ENCODE data around the gene WASF1.

DNA sequence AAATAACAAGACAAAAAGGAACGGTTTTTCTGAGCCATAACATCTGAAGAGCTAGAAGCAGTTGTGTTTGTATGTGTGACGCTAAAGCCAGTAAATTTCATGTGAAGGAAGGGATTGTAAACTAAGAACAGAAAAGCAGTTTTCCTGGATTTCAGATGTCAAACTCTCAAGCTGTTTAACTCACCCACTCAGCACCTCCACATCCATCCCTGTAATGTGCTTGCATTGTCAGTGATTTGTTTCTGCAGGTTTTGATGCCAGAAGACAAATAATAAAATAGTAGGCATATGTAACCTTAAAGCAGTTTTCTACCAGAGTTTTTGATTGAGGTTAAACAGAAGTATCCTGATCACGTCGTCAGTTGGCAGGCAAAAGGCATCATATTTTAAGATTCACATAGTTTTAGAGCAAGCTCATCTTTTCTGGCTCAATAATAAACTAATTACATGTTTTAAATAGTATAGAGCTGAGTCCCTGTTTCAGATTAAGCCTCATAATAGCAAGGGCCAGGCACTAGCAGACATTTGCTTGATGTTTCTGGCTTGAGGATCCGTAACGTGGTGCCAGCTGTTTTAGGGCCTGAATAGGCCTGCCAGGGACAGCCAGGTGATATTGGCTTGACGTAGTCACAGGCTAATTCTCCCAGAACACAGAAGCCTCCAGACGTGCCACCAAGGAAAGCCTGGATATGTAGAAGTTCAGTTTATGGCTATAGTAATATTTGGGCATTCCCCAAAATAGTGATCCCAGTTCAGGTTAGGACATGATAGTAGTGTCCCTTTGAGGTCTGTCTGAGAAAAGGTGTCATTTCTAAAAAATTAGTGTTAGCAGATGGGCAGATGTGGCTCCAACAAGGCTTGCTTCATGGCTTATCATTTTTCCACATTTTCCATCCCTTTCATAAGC is 91.0 kb downstream of the FOXO3 start:
- RRBS, 2 experiments, result no CpG with 5 or more reads among the region's 8 CpGs

- RRBS, 2 experiments, result no CpG with 5 or more reads among the region's 9 CpGs
These were observed 112.3 kb upstream of the ARMC2 start for GRCh38 chr6:108735848-108736466.

- RRBS, 2 experiments, result no CpG with 5 or more reads among the region's 7 CpGs
These were observed 8.9 kb upstream of the ARMC2 start for GRCh38 chr6:108839281-108839703.

DNA sequence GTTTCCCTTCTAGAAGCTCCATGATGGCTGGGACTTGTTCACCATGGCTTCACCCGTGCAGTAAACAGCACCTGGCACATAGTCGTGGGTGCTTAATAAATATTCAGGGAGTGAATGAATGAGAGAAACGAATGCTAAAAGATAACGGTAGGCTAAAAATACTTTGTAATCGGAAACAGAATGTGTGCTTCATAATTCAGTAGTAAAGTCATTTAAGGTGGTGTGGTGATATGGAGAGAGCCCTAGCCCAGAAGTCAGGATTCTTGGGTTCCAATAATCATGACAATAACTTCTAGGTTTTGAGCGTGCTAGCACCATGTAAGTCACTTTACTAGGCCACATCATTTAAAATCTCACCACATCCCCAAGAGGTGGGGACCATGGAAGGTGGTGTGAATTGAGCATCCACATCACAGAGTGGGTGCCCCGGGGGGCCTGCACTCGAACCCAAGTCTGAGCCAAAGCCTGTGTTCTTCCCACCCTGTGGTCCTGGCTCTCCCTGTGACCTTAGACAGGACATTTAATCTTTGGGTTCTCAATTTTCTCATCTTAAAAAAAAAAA is 26.1 kb downstream of the ARMC2 start:
- RRBS, 2 experiments, result no CpG with 5 or more reads among the region's 8 CpGs

- RRBS, 2 experiments, result no CpG with 5 or more reads among the region's 3 CpGs
These were observed 94.3 kb downstream of the ARMC2 start for GRCh38 chr6:108942485-108942897.

DNA sequence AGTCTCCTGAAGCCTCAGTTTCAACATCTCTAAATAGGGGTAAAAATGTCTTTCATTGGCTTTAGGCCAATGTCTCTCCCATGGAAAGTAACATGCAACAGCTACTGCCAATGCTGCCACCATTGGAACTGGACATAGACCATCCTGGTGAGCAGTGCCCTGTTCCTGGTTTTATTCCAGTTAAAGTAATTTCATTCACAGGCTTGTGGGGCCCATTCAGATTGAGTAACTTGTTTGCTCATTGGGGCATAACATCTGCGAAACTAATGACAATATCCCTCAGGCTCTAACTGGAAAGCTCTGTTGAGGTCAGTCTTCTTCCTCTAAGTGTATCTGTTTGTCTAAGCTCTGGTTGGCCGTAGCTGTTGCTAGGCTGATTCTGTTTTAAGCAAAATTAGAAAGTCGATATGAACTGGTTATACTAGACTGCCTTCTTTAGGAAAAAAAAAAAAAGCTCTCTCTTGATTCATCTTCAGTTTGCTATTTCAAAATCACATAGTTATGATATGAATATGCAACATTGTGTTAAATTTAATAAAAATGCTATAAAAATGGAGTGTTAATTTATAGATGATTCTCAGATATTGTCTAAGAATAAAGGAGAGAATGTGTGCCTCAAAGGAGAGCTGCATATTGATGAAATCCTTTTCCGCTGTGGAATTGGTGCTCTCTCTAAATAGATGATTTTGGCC is 99.3 kb downstream of the ARMC2 start:
- RRBS, 2 experiments, result no CpG with 5 or more reads among the region's 4 CpGs

DNA sequence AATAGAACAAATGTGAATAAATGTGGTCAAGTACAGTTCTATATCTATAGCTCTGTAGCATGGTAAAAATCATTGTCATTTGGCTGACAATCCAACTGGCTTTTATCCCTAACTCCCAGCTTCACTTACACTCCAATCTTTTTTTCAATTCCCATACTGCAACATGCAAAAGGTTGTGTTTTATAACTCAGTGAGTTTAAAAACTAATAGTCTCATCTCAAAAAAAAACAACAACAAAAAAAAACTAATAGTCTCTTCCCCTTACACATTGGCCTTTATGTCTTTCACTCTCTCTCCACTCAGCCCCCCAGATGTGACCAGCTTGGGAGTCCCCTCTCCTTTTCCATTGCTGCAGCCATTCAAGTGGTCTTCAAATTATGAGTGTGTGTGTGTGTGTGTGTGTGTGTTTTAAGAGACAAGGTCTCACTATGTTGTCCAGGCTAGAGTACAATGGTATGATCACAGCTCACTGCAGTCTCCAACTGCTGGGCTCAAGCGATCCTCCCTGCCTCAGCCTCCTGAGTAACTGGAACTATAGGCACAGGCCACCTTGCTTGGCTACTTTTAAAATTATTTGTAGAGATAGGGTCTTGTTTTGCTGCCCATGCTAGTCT is 103.7 kb downstream of the SESN1 start:
- RRBS, 2 experiments, result no CpG with 5 or more reads among the region's 1 CpG

GRCh38 chr6:108998344-108999217 is 96.1 kb downstream of the SESN1 start:
- RRBS, 2 experiments, result no CpG with 5 or more reads among the region's 4 CpGs

- RRBS, 2 experiments, result no CpG with 5 or more reads among the region's 24 CpGs
These were observed 141.4 kb downstream of the CEP57L1 start for GRCh38 chr6:109236349-109237522.

DNA sequence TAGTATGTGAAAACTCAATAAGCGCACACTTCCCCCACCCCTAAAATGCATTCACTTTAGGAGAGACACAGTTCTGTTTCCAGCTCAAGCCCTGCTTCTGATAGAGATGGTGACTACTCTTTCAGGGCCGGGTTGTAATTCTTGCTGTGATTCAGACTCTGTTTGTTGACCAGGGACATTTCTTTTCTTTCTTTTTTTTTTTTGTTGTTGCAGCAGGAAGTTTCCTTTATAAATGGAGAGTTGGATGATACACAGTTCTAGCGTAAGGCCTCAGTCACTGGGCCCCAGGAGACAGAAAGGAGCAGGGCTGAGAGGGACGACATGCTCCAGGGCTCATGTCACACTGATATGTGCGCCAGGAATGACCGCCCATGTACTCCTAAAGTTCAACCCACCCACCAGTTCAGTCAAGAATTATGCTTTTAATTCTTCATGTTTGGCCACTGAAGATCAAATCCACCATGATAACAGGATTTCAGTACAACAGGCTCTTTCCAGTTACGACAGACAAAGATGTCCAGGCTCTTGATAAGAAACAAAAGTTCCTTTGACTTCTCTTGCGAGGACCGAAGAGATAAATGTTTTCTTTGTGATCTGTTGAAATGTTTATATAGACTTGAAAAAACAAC is 142.5 kb downstream of the CD164 start:
- RRBS, 2 experiments, result no CpG with 5 or more reads among the region's 9 CpGs

DNA sequence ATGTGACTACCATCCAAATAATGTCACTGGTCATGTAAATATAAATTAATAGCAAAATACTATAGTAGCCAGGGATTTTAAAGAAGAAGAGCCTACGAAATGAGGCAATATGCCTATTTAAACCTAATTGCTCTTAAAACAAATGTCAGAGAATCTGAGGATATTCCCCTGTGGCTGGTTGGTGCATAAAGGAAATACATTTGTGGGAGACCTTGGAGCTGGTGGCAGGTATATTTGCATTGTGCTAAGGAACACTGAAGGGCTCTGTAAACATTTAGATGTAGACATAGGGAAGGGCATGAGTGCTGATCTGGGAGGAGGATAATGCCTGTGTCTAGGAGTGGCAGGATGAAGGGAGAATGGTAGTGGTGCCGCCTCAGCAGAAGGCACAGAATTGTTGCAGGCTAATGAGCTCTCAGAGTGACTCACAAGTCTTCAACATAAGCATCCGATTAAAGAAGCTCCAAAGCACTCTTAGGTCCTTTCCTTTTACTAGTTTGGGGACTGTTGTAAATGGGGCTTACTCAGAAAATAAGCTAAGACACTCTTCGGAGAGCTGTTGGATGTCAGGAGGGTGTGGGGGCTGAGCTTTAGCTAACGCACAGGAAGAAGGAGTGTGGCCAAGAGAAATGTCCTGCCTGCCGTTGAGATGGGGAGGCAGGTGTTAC is 85.8 kb downstream of the CD164 start:
- RRBS, 2 experiments, result no CpG with 5 or more reads among the region's 6 CpGs

DNA sequence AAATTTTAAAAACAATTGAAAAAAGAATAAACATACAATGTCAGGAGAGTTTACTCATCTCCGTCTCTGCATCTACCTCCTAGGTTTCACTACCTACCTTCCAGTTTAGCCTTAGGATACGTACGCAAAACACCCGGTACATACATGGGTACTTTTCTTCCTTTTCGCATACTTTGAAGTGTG is 969 bp downstream of the CD164 start:
- RRBS, 2 experiments, result no CpG with 5 or more reads among the region's 5 CpGs

- RRBS, 2 experiments, result 0% methylated on average over 2 of the region's 20 CpGs; no CpG with 5 or more reads in 1 of the 2 experiments
These were observed 775 bp upstream of the CD164 start for GRCh38 chr6:109382936-109383547.

GRCh38 chr6:109450248-109450721 is 5.3 kb downstream of the MICAL1 start:
- RRBS, 2 experiments, result no CpG with 5 or more reads among the region's 11 CpGs

GRCh38 chr6:109771744-109772130 is 80.6 kb downstream of the FIG4 start:
- RRBS, 2 experiments, result no CpG with 5 or more reads among the region's 1 CpG

GRCh38 chr6:109879355-109879958 is 98.7 kb upstream of the GPR6 start:
- RRBS, 2 experiments, result no CpG with 5 or more reads among the region's 18 CpGs

DNA sequence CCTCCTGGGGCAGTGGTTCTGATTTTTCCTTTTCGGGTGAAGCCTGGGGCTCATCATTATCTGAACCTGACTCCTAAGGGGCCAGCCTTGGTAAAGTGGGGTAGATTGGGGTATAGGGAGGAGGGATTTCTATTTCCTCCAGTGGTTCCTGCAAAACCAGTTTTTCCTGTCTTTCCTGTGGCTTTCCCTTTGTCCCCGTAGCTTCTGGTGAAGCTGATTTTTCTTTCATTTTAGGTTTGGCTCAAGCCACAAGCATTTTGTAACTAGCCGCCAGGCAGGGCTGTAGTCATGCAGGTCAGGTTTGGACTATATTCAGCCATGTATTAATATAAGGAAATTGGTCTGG is 85.1 kb upstream of the GPR6 start:
- RRBS, 2 experiments, result no CpG with 5 or more reads among the region's 3 CpGs

DNA sequence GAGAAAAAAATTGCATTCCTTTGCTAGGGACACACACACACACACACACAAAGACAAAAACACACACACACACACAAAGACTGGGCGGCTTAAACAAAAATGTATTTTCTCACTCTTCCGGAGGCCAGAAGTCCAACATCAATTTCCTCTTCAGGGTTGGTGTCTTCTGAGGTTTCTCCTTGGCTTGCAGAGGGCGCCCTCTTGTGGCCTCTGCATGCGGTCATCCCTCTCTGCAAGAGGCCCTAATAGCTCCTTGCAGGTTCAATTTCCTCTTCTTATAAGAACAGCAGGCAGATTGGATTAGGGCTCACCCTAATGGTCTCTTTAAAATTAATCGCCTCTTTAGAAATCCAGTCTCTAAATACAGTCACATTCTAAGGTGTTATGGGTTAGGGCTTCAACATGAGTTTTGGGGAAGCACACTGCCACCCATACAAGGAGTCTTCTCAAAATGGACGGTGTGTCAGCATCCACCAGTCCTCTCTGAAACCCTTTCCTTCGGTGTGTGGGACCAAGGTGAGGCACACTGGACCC is 61.4 kb downstream of the GPR6 start:
- RRBS, 2 experiments, result no CpG with 5 or more reads among the region's 7 CpGs

DNA sequence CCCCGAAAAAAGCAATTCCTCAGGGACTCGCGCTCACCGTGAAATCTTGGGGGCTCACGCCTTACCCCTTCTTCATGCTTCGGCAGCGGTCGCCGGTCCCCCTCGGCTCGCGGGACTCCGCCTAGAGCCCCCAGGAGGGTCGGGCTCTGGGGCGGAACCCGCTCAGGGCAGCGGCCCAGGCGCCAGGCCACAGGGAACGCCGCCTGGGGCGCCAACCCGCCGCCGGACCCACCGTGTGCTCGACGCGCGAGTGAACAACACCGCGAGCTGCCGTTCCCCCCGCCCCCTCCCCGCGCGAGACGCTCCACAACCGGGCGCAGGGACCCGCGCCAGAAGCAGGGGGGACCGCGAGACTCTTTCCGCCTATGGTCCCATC is at the start of gene WASF1:
Gene WASF1 (minus strand): TSS at position 269 of the 376 bp plus-strand sequence.
- RRBS, 2 experiments, result 1 to 2% methylated on average over 12 of the region's 44 CpGs

- RRBS, 2 experiments, result no CpG with 5 or more reads among the region's 7 CpGs
These were observed 35.2 kb downstream of the CDC40 start for GRCh38 chr6:110215346-110215875.